Mammary microvascular endothelial cell (primary cell): ENCODE measurements around the gene SLC6A7.

- RAMPAGE, long total RNA, result no peak
Observed at GRCh38 chr5:150168862-150169296, 2.3 kb downstream of the CDX1 start.

GRCh38 chr5:150186752-150187526 lies 2.9 kb upstream of the SLC6A7 start:
- RAMPAGE, long total RNA, result no peak

GRCh38 chr5:150189929-150190732 lies at the start of gene SLC6A7:
Gene SLC6A7, plus strand, starts transcription at chr5:150190062.
- RAMPAGE, long total RNA, result no peak

DNA sequence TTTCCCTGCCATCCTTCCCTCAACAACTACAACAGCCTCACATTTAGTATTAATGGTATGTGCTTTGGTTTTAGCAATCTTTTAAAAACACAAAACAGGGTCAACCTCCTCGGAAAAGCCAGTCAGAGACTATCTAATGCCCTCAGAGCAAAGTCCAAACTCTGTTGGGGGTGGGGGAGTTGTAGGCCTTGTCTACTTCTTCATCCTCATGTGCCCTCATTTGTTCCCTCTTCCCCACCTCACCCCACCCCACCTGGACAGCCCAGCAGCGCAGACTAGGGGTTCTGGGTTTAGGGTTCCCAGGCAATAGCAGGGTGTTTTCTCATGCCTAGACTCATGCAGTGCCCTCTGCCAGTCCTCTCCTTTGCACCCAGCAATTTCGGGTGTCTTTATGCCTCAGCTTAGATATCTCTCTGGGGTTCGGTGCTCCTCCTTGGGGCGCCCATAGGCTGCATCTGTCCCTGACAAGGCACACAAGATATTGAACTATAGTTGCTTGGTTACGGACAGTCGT lies 816 bp upstream of the TCOF1 start:
- RAMPAGE, long total RNA, result no peak

DNA sequence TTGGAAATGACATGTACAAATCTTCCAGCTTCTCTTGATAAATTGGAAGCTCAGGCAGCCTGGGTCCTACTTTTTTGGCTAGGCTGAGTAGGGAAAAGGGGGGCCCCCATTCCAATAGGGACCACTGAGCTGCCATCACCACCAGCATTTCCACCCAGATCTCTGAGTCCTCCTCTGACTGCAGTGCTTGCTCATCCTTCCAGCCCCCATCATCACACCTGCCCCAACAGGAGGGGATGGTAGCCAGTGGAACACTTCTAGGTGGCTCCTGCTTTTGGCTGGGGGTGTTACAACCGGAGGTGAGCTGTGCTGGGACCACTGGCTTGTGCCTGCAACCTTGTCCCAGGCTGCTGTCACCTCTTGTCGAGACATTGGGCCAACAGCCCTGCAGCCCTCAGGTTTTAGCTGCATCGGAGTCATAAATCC lies 24.9 kb downstream of the TCOF1 start:
- RAMPAGE, long total RNA, result no peak

- RAMPAGE, long total RNA, result no peak
Observed at GRCh38 chr5:150410927-150411135, 1.9 kb downstream of the CD74 start.

DNA sequence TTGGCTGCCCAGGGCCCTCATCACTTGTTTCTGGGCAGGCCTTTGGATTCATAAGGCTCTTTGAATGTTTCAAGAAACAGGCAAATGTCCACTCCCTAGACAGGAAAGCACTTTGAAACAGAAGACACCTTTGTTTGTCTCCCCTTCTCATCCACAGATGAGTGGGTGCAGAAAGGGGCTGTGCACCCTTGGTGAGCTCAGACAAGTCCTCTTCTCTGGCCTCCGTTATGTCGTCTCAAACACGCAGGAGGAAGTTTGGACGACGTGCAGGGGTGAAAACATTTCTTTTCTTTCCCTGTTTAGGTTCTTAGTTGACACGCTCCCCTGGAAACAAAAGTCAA lies 220 bp upstream of the CD74 start:
- RAMPAGE, long total RNA, result no peak

- RAMPAGE, long total RNA, result no peak
Observed at GRCh38 chr5:150419579-150419903, 6.8 kb upstream of the CD74 start.

GRCh38 chr5:150457102-150457463 lies 7.5 kb upstream of the RPS14 start:
- RAMPAGE, long total RNA, result no peak

- RAMPAGE, long total RNA, result no peak
Observed at GRCh38 chr5:150487038-150487320, 21.0 kb upstream of the NDST1 start.

GRCh38 chr5:150489825-150490654 lies 17.9 kb upstream of the NDST1 start:
- RAMPAGE, long total RNA, result no peak

DNA sequence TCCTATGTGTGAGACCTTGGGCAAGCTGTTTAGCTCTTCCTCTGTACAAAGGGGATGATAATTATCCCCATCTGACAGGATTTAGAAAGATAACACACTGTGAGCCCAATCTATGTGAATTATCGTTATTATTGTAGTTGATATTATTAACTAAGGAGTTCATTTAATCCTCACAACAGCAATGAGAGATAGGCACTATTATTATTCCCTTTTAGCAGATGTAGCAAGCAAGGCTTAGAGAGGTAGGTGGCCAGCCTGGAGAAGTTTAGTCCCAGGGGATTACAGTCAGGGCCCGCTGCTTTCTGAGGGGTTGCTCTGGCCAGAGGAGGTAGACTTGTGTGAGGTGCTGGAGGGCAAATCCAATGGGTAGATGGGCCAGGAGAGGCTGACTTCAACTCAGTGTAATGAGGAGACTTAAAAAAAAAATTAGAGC lies 15.8 kb upstream of the NDST1 start:
- RAMPAGE, long total RNA, result no peak

- RAMPAGE, long total RNA, result no peak
Observed at GRCh38 chr5:150512295-150512954, 4.5 kb downstream of the NDST1 start.

DNA sequence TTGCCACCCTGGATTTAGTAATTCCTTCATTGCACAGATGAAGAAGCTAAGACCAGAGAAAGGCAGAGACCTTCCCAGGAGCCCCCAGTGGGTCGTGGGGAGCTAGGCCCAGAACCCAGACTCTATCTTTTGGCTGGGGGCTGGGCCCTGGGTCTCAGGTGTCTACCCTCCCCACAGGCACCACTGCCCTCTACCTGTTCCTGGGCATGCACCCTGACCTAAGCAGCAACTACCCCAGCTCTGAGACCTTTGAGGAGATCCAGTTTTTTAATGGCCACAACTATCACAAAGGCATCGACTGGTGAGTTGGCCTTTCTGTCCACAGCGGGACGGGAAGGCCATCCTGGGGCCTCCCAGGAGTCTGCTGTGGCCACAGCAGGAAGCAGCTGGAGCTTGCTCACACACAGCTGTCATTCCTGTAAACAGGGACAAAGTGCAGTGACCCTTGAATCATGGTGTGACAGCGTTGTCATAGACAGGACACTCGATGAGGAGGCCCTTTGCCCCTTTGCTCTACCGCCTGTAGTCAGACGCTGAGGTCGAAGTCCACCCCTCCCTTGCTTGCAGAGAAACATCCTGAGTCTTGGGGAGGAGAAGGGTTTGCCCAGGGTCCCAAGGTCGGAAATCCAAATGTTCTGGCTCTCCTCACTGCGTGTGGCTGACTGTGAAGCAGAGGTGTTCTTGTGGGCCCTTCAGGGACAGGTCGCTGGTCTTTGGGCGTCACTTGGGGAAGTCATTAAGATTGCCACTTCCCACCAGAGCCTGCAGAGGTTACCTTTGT lies 34.9 kb downstream of the NDST1 start:
- RAMPAGE, long total RNA, result no peak

DNA sequence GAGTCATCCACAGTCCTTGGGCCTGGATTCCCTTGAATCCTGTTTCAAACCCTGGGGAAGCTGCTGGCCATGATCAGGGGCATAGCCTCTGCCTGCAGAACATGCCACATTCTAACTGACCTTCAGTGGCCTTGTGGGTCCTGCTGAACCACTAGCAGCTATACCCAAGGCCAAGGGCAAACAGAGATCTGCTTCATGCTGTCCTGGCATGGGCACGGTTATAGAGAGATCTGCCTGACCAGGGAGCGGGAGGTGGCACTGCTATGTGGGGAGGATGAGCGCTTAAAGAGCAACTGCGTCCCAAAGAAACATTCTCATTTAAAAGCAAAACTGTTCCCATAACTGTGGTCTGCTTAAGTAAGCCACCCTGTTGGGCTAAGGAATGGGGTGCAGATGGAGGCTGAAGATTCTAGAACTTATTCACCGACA lies 36.5 kb upstream of the SYNPO start:
- RAMPAGE, long total RNA, result no peak

DNA sequence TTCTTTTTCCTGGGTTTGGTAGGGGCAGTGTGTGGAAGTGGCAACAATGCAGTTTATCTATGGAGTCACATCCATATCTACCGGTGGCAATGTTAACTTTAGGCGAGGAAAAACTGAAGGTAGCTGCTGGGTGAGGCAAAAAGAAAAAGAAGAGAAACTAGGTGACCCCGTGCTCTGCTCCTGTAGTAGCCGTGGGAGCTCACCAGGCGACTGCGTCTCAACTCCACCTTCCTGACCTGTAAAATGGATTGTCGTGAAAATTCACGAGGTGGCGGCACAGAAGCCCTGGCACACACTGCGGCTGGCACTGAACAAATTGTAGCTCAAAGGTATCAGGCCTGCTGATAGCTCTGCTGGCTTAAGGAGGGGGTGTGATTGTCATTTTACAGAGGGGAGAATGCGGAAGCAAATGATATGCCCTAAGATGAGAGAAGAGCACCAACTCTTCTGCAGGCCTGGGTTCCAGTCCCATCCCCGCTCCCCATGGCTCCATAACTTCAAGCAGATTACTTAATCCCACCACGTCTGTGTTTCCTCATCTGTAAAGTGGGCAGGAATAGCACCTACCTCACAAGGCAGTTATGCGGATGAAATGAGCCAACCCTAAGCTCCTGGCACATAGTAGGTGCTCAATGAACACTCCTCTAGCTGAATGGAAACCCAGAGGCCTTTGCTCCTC lies 35.9 kb upstream of the SYNPO start:
- RAMPAGE, long total RNA, result no peak

- RAMPAGE, long total RNA, result no peak
Observed at GRCh38 chr5:150641250-150641646, 788 bp downstream of the SYNPO start.

GRCh38 chr5:150781499-150782662 lies 3.3 kb downstream of the SMIM3 start:
- RAMPAGE, long total RNA, result no peak

GRCh38 chr5:151024958-151025753 lies 4.8 kb downstream of the GPX3 start:
- RAMPAGE, long total RNA, result no peak

- RAMPAGE, long total RNA, result no peak
Observed at GRCh38 chr5:151029450-151029966, 9.1 kb downstream of the GPX3 start.